Measurements from ENCODE around the genes ETF1 and HSPA9.

DNA sequence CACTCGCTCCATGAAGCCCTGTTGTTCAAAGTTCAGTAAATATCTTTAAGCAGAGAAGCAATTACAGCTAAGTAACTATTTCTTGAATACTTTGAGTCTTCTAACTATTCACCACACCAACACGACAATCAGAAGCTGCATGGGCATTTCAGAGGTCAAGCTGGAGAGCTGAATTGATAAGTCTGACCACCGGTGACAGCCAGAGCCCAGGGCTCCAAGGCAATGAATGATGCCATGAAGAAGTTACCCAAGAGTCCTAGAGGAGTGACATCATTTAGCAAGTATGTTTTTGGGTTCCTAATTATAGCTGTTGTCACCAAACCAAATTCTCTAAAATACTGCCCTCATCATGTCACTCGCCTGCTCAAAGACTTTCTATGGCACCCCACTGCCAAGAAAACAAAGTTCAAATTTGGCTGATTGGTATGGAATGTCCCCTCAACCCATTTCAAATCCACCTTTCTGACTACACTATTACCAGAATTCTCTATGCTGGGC lies 235.1 kb downstream of the SPOCK1 start:
- RRBS: no CpG with 5 or more reads among the region's 4 CpGs

DNA sequence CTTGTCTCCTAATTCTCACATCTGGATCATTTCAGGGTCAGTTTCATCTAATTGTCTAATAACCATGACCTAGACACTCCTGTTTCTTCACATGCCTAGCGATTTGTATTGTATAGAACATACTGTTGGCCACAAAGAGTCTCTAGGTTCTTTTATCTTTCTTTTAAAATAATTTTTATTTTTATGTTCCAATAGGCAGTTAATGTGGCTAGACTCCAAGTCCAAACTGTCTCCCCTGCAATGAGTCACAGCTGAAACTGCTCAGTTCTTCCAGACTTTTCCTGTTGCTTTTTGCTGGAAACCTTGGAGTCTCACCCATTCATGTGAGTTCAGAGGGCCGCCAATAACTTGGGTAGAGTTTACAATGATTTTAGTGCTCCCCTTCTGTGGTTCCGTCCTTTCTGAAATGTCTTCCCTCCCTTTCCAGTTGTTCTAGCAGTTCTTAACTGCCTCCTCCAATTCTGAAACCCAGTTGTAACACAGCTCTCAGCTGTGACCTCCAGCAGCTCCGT lies 198.7 kb downstream of the SPOCK1 start:
- RRBS: no CpG with 5 or more reads among the region's 4 CpGs

DNA sequence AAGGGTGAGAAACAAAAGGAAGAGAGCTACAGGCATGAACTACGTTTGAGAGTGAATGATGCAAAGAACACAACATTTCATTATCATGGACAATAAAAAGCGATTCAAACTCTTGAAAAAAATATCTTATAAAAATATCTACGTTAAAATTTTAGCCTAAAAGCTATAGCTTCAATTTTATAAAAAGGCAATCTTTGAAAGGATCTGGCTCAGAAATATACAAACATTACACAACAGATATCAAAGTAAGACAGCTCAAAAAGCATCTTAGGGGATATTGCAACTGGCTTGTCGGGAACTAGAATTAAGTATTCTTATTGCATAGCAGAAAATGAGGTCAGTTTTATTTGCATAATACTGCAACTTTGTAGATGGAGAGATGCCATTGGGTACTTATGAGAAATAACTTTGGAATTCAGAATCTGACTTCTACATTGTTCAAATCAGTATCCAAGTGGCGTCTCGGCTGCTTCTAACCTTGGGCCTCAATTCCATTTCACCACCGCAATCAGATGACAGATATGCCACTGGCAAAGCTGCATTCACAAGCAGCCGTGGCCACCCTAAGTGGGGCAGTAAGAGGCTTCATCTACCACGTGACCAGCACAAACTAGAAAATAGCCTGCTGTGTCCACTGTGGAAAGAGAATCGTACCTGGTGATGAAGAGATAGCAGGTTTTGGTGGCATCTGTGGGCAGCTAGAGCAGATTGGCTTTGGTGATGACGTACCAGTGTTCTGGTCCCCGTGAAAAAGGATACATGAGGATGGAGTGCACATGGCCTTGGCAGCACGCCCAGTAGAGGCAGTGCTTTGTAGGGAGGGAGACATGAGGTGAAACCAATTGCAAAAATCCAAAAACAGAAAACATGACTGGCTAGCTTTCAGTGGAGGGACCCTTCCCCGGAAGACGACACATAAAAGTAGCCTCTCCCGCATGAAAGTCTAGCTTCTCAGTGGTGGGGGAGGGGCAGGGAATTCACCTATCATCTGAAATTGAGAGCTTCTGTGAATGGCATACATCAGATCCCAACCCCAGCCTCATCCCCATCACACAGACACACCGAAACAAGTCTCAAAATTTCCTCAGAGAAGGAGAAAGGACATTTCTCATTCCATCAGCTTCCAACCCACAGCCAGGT lies 116.6 kb downstream of the KLHL3 start:
- RRBS: no CpG with 5 or more reads among the region's 17 CpGs

DNA sequence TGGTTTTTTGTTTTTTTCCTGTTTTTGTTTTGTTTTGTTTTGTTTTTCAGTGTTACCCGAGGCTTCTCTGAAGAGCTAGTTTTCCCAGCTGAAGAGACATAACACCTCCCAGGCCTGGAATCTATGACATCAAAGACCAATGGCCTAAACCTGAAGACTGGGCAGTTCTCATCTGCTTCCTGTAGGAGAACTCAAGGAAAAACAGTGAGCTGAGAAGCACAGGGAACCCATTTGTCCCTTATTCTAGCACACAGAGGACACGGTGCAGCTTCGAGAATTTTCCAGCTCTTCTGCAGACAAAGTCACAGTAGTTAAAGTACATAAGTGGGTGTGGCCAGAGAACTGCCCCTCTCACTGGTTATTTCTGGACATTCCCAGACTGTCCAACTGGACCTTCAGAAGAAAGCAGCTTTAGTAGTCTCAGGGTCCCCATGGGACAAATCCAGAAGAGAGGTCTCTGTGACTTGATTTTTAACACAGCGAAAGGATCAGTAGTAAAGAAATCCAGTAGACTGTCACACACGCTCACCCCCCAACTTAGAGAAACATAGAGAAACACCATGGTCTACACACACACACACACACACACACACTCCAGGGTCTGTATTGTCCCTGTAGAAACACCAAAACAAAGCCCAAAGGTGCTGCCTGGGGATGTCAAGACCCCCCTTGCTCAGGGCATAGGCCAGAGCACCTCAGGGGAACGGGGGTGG lies 114.5 kb downstream of the KLHL3 start:
- RRBS: no CpG with 5 or more reads among the region's 6 CpGs

GRCh38 chr5:137750208-137751048 lies 3.7 kb downstream of the HNRNPA0 start:
- RRBS: no CpG with 5 or more reads among the region's 2 CpGs

DNA sequence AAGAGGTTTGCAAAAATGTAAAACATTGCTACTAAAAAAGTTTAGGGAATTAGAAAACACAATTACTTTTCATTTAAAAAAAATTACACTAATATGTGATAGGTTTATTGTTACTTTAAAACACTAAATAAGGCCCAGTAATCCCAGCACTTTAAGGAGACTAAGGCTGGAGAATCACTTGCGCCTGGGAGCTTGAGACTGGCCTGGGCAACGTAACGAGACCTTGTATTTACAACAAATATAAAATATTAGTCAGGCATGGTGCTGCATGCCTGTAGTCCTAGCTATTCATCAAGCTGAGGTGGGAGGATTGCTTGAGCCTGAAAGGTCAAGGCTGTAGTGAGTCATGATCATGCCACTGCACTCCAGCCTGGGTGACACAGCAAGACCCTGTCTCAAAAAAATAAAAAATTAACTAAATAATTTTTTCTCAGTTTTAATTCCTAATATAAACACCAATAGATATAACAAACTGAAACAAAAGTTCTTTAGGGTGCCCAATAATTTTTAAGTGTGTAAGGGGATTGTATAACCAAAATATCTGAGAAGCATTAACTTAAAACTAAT lies 32.8 kb downstream of the FAM13B start:
- RRBS: no CpG with 5 or more reads among the region's 3 CpGs

- RRBS: no CpG with 5 or more reads among the region's 23 CpGs
Observed at GRCh38 chr5:138345203-138346133, 7.0 kb upstream of the KDM3B start.

- RRBS: no CpG with 5 or more reads among the region's 2 CpGs
Observed at GRCh38 chr5:138349187-138349970, 3.1 kb upstream of the KDM3B start.

DNA sequence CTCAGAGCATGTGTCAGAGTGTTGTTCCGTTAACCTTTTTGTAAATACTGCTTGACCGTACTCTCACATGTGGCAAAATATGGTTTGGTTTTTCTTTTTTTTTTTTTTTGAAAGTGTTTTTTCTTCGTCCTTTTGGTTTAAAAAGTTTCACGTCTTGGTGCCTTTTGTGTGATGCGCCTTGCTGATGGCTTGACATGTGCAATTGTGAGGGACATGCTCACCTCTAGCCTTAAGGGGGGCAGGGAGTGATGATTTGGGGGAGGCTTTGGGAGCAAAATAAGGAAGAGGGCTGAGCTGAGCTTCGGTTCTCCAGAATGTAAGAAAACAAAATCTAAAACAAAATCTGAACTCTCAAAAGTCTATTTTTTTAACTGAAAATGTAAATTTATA lies 3.4 kb downstream of the EGR1 start:
- RRBS: no CpG with 5 or more reads among the region's 6 CpGs

DNA sequence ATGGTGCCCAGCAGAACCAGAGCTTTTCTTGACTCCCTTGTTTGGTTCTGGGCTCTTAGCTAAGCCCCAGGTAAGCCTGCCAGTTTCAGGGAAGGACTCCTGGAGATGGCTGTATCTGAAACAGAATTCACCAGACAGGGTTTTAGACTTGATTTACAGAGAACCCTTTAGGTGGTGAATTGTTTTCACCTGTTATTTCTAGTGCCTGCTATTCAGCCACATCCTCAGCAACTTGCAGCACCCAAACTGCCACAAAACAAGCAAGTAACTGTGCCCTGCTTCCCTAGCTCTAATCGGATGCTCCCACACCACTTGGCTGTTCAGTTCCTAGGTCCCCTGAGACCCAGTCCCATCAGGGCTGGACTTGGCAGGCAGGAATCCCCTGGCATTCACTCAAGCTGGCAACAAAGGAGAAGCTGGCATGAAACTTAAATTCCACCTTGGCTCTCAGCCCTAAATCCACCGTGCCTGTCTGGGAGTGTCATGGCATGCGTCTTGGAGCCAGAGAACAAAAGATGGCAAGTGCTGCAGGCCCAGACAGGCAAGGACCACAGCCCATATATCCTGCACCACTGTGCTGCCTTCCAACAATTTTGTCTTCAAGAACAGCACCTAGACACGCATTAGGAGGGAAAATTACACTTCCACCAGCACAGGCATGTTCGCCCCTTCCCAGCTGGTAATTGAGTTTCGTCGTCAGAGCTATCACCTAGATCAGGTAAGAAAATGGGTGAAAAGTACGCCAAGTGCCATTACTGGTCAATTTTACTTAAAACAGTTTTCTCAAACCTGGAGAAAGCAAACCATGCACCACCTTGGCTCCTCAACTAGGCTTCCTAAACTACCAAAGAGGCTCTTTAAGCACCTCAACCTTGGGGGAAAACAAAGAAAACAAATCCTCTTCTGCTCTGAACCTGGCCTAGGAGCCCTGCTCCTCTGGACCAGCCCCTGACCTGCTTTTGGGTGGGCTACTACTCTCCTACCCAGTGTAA lies 38.2 kb downstream of the ETF1 start:
- RRBS: no CpG with 5 or more reads among the region's 8 CpGs

GRCh38 chr5:138536245-138536572 lies 6.8 kb downstream of the ETF1 start:
- RRBS: no CpG with 5 or more reads among the region's 2 CpGs

GRCh38 chr5:138542576-138543384 lies at the start of gene ETF1:
ETF1 (minus strand) TSS chr5:138543236.
- RRBS: under 1% methylated on average over 26 of the region's 71 CpGs

GRCh38 chr5:138551481-138552283 lies 8.6 kb upstream of the ETF1 start:
- RRBS: no CpG with 5 or more reads among the region's 9 CpGs

- RRBS: no CpG with 5 or more reads among the region's 1 CpG
Observed at GRCh38 chr5:138563821-138564189, 11.4 kb downstream of the HSPA9 start.

- RRBS: 3% methylated on average over 3 of the region's 57 CpGs
Observed at GRCh38 chr5:138574612-138575574, at the start of gene HSPA9. HSPA9 (minus strand) TSS chr5:138575401.

DNA sequence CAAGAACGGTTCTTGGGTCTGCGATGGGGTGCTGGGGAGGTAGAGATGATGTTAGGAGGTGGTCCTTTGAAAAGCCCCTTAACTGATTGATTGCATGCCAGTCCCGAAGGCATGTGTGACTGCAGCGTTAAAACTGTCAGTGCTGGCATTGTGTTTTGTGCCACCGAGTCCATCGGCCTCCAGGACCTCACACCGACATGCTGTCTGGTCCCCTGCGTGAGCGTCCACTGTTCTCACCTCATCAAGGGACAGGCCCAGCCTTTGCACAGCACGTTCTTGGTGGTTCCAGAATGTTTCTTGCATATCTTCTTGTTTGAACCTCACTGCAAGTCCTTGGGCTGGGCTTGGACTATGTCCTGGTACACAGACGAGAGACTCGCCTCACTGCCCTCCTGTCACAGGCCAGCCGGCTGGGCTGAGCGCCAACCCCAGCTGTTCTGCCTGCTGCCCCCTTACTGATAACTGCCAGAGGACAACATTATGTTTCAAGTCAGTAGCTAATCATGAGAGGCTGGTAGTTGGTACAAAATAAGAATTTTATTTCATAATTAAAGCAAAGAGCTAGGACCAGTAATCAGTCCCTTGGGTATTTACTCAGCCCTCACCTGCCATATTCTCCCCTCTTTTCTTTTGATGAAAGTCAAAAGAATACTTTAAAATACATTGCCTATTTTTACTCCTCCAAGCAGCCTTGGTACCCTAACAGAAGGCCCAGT lies 52.8 kb upstream of the LRRTM2 start:
- RRBS: no CpG with 5 or more reads among the region's 14 CpGs

DNA sequence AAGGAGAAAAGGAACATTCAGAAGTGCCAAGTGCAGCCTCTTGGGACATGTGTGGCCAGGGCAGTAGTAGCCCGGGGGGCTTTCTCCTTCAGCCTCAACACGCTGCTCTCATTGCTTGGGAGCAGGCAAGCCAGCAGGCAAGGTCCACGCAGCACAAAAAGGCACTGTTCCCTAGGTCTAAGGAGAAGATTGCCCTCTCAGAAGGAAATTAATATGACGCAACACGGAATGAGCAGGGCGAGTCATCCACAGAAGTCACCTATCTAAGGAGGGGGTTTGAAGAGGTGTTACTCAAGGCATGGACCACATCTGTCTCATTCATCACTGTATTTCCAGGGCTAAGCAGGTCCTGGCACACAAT lies 16.1 kb downstream of the SIL1 start:
- RRBS: no CpG with 5 or more reads among the region's 6 CpGs

GRCh38 chr5:139340959-139341317 lies 716 bp upstream of the PAIP2 start:
- RRBS: no CpG with 5 or more reads among the region's 7 CpGs

DNA sequence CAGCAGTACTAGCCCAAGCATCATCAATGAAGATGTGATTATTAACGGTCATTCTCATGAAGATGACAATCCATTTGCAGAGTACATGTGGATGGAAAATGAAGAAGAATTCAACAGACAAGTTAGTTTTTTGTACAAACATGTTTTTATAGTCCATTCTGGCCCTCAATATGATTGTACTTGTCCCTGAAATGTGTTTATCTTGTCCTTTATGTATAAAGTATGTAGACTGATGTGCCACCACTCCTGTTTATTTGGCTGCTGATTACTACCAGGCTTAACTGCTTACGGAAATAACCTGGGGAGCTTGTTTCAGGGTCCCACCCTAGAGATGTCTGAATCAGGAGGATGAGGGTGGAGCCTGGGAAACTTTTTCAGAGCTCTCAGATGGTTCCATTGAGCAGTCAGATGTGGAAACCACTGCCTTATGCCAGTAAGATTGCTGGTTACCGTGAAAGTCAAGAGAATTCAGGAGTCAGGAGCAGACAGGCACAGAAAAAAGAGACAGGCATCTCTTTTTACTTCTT lies 19.2 kb downstream of the SLC23A1 start:
- RRBS: no CpG with 5 or more reads among the region's 3 CpGs

DNA sequence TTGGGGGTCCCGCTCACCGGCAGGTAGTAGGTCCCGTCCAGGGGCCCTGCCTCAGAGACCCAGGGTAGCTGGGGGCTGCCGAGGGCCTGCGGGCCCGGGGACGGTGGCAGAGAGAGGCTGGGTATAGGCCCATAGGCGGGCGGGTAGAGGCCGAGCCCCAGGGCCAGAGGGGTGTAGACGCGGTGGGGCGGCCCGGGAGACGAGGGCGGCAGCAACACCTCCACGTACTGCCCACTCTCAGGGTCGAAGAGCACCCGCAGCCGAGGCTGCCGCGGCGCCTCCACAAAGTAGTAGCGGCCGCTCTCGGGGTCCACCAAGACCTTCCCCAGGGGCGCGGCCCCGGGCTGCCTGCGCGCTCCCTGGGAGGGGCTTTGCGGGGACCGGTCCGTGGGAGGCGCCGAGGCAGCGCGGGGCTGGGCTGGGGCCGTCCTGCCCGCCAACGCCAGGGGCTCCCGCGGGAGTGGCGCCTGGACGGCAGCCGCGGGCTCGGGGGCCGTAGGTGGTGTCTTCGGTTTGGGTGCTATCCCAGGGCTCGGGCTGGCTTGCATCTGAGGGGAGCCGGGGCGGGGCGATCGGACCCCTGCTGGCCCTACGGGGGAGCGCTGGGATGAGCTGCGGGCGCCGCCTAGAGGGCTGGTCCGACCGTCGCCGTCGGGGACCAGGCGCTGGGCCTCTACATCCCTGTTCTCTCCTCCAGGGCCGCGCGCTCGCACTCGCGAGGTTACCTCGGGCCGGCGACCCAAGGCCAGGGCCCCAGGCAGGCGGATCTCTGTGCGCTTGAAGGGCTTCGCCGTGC lies 2.6 kb downstream of the PROB1 start:
- RRBS: 27% methylated on average over 19 of the region's 79 CpGs

Measured in epithelial cell of prostate (primary cell).